H7 (cell line): ENCODE measurements around a stretch of chr1.

- RAMPAGE, long total RNA = start-site peak on the plus strand at chr1:220253529-220253545, 139 reads
Observed at GRCh38 chr1:220253222-220254099, 18.8 kb downstream of the RAB3GAP2 start.

DNA sequence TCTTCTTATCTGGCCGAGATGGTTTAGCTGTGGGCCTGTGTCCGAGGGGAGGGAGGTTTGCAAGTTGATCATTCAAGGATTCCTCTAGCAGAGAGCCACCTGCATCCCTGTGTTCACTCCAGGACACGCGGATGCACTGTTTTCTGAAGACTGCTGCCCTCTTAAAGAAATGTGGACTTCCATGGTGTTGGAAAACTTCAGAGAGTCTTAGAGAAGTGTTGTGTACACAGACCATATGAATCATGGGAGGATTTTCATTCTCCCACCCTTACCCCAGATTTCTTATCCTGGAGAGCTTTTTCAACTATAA, 1.6 kb downstream of the MTARC2 start:
- RAMPAGE, long total RNA = no peak

DNA sequence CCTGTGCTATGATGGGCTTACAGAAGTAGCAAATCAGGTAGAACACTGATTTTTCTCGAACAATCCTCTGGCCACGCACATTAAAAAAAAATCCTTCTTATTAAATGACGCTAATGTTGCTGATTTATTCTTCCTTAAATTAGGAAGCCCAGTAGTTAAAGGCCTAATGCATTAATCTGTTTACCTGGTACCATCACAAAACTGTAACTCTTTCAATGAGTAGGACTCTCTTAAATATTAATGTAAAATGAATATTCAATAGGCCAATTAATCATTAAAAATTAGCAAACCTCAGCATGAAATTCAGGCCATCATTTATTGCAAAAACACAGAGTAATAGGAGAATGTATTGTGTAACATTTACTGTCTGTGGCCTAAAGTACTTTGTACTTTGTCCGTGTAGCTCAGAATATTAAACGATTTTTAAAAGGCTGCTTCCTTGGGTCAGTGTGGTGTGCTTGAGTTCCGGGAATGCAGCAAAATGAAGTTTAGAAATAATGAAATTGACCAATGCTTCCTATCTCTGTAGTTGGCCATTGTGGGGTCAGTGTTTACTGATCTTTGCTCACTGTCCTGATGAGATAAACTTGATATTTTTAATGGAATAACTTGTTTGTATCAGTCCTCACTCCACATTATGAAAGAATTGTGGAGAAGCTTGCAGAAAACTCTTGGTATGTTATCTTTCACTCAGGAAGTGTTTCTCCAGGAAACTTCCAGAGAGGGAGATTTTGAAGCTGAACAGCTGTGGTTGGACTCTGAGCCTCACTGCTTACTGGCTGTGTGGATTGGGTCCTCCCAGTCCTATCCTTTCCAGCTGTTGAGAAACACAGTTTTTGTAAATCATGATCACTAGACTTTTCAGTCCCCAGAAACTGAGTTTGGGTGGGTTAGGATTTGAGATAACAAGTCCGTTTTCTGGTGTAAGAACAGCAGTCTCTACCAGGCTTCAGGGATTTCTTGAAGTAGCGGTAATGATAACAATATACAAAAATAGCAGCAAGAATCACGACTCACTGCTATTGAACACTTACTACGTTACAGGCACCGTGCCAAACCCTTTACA, 19.3 kb downstream of the MTARC2 start:
- RAMPAGE, long total RNA = no peak

DNA sequence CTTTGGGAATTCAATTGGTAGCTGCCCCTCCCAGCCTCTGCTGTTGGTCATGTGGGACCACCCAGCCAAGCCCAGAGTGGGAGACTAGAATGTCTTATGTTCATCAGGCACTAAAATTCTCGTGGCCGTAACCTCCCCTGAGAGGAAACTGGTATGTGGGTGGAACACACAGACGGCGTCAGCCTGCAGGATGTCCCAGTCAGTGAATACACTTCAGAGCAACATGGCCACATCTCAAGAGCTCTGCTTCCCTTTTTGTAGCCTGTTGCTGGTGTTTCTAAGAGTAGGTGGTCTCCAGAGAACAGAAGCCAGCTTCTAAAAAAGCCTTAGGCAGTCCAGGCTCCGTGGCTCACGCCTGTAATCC, 16.0 kb upstream of the MTARC1 start:
- RAMPAGE, long total RNA = no peak

- RAMPAGE, long total RNA = no peak
Observed at GRCh38 chr1:220783916-220784385, 2.8 kb upstream of the MTARC1 start.

GRCh38 chr1:220812103-220812693, 25.5 kb downstream of the MTARC1 start:
- RAMPAGE, long total RNA = no peak

DNA sequence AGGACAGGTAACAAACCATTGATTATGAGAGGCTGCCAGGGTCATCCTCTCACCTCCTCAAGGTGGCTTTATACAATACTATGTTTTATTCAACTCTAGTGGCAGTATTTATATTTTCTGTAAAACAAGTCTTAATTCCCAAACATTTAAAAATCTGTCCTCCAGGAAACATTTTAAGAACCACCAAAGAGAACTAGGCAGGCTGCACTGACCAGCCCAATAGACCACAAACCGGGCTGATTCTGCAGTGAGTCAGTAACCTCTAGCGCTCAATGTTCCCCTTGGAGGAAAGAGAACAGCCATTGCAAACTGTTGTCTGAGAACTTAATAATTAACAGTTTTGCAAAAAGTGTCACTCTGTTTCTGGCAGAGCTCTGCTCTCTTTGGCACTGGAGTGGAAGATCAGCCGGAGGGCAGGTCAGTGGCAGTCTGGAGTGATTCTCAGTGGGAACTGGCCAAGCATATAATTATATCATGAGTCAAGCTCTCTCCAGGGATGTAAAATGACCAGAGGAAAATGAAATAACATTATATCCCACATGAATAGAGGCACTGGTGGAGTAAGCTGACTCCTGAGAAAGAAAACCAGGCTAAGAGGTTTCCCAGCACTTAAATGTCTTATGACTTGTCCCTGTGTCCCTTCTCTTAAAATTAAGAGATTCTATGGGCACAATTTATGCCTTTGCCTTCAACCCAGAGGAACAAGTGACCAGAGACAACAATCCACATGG, 238.3 kb downstream of the HLX start:
- RAMPAGE, long total RNA = no peak

DNA sequence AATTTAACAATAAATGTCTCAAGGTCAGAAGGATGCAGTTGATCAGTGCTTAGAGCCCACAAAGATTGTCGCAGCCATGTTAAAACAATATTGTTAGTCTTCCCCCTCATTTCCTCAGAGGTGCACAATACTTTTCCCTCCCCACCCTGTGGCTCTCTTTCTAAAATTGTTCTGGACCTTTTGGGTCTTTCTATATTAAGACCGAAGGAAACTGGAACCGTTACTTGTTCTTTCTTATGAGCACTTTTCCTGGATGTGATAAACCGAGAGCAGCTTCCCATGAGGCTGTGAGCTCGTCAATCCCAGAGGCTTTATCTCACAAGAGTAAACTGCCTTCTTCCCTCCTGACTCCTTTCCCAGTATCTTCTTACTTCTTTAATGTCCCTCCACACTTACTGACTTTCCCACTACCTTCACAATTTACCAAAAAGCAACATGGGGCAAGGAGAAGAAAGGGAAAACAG, 333.8 kb downstream of the HLX start:
- RAMPAGE, long total RNA = no peak

- RAMPAGE, long total RNA = no peak
Observed at GRCh38 chr1:221230617-221231040, 351.4 kb downstream of the HLX start.

DNA sequence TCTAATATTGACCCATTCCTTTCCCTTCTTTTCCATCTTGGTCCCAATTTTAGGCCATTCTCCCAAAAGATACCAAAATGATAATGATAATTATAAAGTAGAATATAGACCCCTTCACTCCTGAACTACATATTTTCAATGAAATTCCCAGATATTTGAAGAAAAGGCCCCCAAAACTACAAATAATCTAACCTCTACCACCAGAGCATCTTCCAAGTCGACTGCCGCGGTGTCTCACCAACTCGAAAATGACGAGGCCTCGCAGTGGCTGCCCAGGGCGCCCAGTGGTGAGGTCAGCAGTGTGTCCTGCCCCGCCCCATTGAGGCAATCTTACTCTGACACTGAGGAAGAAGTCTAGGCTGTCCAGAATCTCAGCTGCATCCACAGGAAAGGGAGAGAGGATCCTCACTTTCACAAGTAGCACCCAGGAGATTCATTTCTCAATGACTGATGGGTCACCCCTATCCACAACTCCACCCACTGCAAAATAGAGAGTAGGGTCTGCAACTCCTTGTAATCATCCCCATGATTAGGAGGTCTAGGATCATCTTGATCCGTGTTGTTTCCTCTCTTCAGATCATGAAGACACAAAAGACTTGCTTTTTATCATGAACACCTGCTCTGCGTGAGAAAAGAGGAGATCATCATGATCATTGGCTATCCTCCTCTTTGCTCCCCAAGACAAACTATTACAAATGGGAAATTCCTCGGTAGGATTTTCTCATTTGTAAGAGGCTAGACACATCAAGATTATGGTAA, 5.1 kb downstream of the DUSP10 start:
- RAMPAGE, long total RNA = no peak

DNA sequence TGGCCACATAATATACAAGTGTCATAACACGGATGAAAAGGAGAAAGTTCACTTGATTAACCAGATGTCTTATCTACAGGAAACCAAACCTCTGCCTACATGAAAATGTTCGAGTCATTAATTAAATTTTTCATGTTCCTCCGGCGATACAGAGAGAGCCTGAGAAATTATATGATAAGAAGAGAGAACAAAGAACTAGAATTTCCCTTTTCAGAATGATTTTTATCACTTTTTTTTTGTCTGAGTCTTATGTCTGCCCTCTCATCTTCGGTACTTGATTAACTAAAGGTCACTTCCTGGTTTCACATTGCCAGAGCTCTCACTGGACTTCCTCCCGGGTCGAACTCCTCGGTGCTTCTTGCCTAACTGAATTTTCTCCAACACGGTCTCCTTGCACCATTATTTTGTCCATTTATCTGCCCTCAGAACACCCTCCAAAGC, 67.7 kb upstream of the DUSP10 start:
- RAMPAGE, long total RNA = no peak

DNA sequence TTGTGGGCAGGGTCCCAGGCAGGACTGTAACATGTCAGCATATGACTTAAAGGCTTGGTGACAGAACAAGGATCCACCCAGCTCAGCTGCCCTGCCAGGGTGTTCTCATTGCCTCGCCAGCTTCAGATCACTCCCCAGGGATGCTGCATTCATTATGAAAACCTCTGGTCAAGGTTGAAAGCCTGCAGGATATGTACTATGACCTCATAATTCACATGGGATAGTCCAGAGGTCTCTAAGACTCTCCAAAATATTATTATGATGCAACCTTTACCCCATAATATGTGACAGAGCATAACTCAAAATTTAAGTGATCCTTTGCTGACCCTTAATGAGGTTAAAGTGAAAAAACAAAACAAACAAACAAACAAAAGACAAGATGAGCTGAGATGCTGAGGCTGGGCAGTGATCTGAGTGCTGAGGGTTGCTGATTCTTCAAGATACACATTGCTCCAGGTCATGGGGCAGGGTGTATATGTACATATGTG, 98.7 kb upstream of the DUSP10 start:
- RAMPAGE, long total RNA = no peak

DNA sequence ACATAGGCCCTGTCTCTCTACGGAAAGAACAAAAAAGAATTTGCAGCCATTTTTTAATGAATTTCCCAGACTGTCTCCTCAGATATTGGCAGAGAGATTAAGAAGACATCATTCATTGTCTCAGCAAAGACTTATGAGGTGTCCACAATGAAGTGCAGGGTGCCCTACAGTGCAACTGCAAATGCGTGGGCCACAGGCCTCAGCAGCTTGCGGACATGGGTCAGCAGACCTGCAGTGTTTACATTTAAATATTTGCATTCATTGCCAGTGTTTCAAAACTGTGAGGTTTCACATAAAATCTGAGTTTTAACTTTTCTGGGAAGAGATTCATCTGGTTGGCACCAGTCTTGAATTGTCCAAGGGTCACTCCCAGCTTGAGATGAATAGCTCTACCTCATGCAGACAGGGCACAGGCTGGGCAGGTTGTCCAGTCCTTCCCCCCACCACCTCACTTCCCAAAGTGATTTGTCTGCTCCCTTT, 286.8 kb upstream of the DUSP10 start:
- RAMPAGE, long total RNA = no peak

DNA sequence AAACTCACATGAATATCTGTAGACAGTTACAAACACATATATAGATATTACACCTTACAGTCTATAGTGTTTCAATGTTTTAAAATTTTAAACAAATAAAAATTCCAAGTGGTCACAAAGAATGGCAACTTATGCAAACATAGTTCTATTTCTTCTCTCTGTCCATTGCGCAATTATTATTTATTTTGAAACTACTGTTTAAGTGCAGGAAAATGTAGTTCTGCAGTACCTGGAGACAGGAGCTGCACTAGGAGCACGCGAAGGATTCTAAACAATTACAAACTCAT, 311.9 kb upstream of the DUSP10 start:
- RAMPAGE, long total RNA = no peak

DNA sequence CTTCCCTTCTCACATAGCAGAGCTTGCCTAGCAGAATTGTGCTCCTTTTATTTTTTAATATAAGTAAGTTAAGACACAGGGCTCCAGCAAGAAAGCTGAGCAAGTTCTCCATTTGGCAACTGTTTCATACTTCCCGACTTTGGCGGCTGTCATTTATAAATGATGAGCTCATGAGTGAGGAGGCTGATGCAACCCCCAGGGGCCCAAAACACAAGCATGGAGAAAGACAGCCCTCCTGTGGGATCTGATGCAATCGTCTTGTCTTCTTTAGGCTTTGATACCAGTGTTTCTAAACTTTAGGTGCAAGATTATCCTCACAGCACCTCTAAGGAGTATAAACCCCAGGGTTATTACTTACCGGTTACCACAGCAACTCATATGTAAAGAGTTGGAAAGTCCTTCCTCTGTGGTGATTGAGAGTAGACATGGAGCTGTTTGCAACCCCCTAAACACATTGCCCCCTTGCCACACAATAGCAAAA, 92.5 kb downstream of the HHIPL2 start:
- RAMPAGE, long total RNA = no peak

DNA sequence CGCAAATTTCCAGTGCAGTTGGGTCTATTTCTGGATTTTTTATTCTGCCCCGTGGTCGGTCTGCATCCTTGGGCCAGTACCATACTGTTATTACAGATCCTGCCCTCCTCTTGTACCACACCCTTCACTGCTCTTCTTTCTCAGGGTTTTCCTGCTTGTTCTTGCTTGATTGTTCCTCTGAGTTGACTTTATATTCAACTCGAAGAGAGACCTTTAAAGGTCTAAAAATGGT, 25.3 kb downstream of the MIA3 start:
- RAMPAGE, long total RNA = no peak

- RAMPAGE, long total RNA = no peak
Observed at GRCh38 chr1:223046000-223046435, 97.0 kb downstream of the TLR5 start.

DNA sequence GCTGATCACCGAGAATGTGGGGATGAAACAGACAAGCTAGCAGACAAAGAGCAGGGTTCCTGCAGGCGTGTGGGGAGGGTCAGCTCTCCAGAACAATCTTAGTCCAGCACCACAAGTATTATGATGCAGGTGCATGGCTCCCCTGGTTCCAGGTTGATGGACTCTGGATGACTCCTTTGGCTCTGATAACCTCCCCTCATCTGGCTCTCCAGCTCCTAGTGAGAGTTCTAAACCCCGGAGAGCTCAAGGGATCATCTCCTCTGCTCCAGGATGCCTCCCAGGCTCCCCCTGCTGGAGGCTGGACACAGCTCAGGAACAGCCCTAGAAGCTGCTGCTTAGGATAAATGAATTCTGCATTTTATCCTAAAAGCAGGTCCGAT, 53.1 kb downstream of the TLR5 start:
- RAMPAGE, long total RNA = no peak

- RAMPAGE, long total RNA = no peak
Observed at GRCh38 chr1:223129086-223129806, 13.8 kb downstream of the TLR5 start.

DNA sequence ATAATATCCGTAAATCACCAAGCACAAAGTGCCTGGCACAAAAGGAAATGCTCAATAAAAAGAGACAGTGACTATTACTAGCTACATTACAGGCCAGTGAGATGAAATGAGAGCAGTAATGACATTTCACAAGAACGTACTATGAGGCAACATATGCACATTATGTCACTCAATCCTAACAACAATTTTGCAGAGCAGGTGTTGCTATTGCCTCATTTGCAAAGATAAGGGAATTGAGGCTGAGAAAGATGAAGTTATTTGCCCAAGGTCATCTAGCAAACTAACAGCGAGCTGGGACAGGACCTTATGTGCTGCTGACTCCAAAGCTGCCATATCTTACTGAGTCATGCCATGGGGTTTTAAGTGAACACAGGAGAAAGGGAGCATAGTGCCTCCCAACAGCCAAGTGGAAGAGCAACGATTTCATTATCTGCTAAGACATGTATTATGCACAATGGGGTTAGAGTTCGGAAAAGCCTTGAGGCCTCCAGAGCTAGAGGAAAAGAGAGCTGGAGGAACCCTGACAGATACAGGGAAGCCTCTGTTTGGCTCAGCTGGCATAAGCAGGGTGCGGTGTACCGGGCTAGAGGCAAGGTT, 107.3 kb upstream of the TLR5 start:
- RAMPAGE, long total RNA = no peak